Sciatic nerve (tissue), 1 donor: ENCODE results near the gene TRIM45.

GRCh38 chr1:117121606-117122384 is at the start of gene TRIM45:
TSS of gene TRIM45 (minus strand) at chr1:117121749.
- PRO-cap, result bidirectional peak, plus-strand start at chr1:117121957, minus-strand start at chr1:117121746; bidirectional peak, plus-strand start at chr1:117122244, minus-strand start at chr1:117122050

- PRO-cap, result no peak
These were observed 38.8 kb downstream of the VTCN1 start for GRCh38 chr1:117171579-117172682.

GRCh38 chr1:117358427-117358849 is 8.8 kb upstream of the MAN1A2 start:
- PRO-cap, result no peak

GRCh38 chr1:117363377-117364429 is 3.5 kb upstream of the MAN1A2 start:
- PRO-cap, result no peak

GRCh38 chr1:117571572-117571859 is 34.3 kb upstream of the TENT5C start:
- PRO-cap, result no peak

GRCh38 chr1:117607383-117608212 is 1.8 kb downstream of the TENT5C start:
- PRO-cap, result no peak

- PRO-cap, result no peak
These were observed 7.3 kb downstream of the TENT5C start for GRCh38 chr1:117612736-117613885.

DNA sequence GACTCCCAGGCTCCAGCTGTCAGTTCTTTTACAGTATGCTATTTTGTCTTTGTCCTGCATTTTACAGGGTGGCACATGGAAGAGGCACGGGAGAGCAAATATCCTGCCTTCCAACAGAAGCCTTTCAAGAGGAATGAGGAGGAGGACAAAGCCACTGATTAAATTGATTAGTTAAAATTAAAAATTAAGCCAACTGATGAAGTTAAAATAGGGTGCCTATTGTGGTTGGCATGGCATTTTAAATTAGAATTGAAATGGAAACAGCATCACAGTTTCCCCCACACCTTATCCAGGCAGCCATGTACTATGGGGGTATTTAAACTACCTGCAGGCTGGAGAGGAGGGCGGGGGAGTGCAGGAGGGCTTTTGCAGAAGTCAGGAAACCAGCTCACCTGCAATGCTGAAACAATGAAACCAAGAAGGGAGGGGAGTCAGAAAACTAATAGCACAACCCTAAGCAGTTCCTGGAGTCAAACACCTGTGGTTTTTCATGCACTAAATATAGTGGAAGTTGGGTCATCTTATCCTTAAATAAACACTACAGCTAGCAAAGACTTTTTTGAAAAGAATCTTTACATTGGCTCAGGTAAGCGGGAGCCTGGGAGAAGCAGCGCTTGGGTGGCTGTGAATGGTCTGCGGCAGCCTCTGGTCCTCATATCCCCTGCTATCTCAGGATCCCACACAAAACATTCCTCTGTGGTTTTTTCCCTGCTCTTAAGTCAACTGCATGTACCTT is 26.3 kb downstream of the TENT5C start:
- PRO-cap, result unidirectional peak, plus-strand start at position 603 of the sequence

- PRO-cap, result no peak
These were observed 35.5 kb downstream of the TENT5C start for GRCh38 chr1:117641368-117641677.

- PRO-cap, result no peak
These were observed 45.7 kb downstream of the TENT5C start for GRCh38 chr1:117651400-117652050.

DNA sequence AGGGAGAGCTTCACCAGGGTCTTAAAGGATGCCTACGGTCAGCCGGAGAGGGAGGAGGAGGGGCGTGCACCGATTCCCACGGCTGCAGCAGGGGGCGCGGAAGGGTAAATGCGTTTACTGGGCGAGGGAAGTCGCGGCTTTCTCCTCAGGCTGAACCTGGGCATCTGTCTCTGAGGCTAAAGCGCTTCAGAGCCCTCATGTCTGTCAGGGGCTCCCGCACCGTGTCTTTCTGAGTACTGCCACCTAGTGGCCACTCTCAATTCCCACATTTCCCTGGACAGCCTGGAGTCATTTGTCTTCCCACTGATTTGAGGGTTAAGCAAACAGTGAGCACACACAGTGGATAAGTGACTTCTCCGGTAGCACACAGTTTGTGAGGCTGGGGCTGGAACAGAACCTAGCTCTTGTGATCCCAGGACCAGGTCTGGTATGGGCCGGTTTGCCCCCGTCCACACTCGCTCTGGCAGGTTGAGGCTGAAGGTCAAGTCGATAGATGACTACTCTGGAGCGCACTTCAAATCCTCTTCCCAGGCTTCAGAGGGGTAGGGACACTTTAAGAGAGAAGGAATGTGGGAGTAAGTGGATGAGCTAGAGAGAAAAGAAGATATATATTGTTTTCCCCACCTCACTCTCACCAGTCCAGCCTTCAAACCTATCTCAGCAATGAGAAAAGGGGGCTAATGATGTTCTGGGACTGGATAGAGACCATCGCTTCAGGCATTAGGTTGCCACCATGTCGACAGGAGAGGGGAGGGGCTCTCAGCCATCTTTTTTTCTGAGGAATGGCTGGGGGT is 153.1 kb downstream of the TENT5C start:
- PRO-cap, result no peak

- PRO-cap, result no peak
These were observed 150.7 kb downstream of the GDAP2 start for GRCh38 chr1:117778774-117779004.

- PRO-cap, result no peak
These were observed 83.4 kb downstream of the SPAG17 start for GRCh38 chr1:118101601-118102092.

DNA sequence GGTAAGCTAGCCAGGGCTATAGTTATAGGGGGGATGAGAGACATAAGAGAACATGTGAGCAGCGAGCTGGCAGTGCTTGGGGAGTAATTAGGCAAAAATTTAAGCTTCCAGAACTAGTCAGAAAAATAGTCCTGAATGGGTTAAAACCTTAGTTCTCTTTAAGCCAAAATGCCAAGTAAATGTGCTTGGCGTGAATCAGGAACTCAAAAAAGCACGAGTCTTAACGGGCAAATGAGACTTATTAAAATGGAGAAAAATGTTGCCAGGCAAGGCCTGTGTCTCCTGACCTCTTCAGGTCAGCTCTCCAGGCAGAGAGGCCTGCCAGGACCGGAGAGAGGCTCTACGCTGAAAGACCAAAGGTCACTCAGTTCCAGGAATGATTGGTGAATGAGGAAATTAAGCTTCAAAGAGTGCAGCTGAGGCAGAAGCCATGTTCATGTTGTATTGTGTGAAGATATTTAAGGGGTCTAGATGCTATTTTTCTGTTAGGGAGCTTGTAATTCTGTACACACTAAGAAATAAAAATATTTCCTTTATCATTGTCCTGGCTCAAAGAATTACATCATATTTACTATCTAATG is 66.6 kb downstream of the SPAG17 start:
- PRO-cap, result no peak

DNA sequence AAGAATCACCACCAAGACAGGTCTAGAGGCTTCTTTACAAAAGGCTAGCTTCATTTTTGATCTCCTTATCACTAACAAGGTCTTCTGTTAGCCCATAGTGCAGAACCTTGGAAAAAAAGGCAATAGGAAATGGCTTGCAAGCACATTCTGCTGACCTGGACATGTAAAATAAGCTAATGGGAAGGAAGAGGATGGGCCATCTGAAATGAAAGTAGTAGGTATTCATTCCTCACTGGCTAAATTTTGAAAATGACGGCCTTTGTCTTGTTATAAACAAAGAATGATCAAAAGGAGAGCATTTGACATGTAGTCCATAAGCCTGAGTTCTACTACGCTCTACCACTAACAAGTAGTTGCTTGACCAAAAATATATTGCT is 75.6 kb downstream of the TBX15 start:
- PRO-cap, result no peak

DNA sequence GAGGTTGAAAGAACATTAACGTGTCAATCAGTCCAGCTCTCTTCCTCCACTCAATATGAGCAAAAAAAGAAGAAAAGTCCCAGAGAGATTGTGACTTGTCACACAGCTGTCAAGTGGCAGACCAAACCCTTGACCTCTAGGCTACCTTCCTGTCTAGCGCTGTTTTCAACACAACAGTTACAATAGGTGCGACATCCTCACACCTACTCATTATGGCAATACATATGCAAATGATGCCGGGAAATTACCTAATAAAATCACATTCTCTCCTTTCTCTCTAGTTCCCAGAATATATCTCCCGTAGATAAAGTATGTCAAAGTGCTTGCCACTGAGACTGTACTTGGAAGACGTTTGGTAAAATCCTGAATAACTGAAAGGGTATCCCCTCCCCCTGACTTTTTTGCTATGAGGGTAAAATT is 988 bp downstream of the WARS2 start:
- PRO-cap, result no peak

DNA sequence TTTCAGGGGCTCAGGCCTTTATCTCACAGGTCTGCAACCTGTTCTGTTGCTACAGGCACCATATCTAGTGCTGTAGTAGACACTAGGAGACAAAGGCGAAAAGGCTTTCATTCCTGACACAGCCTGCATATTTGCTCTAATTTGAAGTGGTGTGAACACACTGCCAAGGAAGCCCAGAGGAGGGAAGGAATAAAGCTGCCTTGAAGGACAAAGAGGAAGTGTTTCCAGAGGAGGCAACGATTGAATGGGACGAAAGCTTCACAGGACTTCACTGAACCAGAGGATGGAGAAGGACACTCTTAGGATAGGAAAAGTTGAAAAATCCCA is 90.8 kb upstream of the WARS2 start:
- PRO-cap, result no peak

DNA sequence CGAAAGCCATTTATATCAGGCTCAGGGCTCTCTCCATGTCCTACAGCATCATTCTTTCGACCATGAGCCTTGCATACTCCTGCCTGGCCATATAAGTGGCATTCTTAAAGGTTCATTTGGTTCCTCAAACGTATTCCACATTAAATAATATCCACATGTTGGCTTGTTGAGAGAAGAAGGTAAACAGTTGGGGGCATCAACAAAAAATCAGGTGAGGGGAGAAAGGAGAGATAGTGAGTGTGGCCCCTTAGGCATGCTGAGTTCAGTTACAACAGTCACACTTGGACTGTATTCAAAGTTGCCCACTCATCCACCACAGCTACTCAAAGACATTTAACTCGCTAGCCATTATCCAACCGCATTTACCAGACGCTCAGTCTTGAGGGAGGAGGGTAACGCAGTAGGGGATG is 1.5 kb downstream of the ZNF697 start:
- PRO-cap, result bidirectional peak, plus-strand start at position 376 of the sequence, minus-strand start at position 268 of the sequence

DNA sequence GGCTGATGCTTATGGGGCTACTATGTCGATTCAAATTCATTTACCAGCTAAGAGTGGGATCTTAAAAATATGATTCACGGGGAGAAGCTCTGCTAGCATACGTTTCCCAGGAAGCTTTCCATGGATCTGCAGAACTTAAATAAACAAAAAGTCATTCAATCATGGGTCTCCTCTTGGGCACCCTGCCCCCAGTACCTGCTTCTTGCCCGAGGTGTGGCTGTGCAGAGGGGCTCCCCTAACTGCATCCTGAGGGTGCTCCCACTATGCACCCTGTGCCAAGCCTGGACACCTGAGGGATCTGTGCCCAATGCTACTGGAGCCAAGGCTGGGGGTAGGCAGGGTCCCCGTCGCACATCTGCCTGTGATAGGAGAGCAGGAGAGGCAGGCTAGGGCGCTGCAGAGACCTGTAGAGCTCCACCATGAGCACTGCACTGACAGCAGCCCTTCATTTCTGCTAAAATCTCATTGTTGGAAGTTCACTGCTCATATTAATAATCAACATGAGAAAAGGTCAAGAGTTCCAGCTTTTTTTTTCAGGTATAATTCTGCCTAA is 19.9 kb downstream of the HMGCS2 start:
- PRO-cap, result no peak

- PRO-cap, result no peak
These were observed 6.3 kb upstream of the HMGCS2 start for GRCh38 chr1:119774919-119775588.